ENCODE measurements around the genes RAB17 and ESPNL.

GRCh38 chr2:237334512-237334992 lies 79.4 kb downstream of the COL6A3 start:
- PRO-cap, 3 experiments: no peak in any of the 3 experiments
- RAMPAGE, long total RNA, 4 experiments: no peak in any of the 4 experiments
- RRBS: no CpG with 5 or more reads among the region's 13 CpGs

DNA sequence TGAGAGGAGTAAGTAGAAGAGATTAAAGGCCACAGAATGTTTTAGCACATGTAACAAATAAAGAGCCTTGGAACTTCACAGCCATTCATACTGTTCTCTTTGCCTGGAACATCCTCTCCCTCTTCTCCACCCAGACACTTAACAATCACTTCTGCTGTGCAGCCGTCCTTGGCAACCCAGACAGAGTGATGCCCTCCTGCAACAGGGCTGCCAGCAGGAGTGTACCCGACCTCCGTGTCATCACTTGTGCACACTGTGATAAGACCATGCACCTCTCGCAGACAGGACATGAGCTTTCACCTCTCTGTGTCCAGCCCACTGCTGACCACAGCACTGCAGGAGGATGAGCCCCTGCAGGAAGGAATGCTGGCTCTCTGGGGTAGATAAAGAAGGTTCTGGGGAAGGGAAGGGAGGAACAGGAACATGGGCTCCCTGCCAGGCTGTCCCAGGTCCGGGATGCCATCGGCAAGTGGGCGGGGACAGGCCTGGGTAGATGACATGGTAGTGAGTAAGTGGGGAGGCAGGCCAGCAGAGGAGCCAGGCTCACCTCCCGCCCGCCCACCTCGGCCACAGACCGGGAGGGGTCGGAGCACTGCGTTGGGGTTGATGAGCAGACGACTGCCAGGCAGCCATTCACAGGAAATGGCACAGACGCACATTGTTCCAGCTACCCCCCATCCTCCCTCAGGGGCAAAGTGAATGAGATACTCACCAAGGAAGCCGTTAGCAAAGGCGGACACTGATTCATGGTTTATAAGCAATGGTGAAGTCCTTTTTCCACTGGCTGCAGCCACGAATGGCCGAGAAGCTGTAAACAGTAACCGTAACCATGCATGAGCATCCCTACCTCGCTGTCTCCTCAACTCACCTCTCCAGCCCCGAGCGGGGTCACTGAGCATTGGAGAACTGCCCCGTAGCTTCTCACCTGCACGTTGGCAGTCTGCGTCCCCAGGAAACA lies 18.7 kb upstream of the COL6A3 start:
- PRO-cap, 3 experiments: no peak in any of the 3 experiments
- RAMPAGE, long total RNA, 4 experiments: no peak in any of the 4 experiments
- RRBS: no CpG with 5 or more reads among the region's 26 CpGs

DNA sequence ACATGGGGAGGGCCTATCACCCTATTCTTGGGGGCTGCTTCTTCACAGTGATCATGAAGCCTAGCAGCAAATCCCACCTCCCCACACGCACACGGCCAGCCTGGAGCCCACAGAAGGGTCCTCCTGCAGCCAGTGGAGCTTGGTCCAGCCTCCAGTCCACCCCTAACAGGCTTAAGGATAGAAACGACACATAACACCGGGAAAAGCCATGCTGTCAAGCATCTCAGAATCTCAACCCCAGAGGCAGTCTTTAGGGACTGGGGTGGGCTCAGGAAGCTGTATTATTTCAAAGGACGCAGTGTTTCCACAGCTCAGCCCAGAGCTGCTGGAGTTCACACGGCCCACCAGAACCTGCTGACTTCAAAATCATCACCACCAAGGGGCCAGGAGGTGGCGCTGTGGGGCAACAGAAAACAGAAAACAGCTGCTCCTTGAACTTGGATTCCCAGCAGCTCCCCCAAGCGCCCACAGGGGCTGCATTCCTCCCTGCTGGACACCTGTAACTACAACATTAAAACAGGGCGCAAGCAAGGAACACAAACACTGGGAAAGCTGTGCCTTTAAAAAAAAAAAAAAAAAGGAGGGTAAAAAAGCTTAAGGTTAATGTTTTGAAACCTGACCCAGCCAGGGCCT lies 25.6 kb downstream of the MLPH start:
- PRO-cap, 3 experiments: no peak in any of the 3 experiments
- RAMPAGE, long total RNA, 4 experiments: no peak in any of the 4 experiments
- RRBS: no CpG with 5 or more reads among the region's 9 CpGs

DNA sequence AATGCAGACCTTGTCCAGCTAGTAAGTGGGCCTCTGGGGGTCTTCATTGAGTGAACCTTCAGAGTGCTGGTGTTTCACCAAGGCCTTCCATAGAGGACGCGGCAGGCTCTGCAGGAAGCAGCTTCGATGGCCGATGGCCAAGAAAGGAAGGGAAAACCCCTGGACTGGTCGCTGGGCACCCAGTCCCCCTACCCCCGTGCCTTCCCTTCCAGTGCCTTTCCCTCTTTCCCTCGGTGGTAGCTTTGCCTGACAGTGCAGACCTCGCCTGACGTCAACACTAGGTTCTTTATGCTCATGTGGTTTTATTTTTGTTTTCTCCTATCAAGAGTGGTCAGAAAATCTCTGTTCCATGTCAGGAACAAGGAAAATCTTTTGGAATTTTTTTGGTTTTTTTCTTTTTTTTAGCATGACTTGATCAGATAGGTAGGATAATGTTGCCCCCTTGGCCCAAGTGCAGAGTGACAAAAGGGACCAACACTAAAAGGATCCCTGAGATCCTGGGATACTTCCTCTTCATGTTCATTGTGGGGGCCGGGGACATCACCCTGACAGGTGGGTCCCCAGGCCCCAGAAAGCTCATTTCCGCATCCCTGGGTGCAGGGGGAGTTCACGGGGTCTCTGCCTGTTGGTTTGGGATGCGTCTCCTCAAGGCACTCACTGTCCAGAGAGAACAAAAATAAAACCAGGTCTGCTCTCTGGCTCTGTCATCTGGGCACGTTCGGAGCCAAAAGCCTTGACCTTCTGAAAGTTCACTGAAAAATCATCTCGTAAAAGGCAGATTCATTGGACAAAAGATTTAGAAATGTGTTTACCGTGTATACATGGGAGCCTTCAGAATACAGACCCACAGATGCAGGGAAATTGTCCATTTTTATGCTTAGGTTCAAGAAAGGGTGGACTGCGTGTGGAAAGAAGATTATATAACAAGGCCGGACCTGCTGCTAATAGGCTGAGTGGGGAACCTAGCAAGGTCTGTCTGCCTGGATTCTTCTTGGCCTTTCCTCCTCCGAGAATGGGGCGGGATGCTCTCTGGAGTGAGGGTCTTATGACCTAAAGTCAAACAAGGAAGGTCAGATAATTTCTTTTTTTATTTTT lies 26.5 kb downstream of the MLPH start:
- PRO-cap, 3 experiments: no peak in any of the 3 experiments
- RAMPAGE, long total RNA, 4 experiments: no peak in any of the 4 experiments
- RRBS: no CpG with 5 or more reads among the region's 21 CpGs

DNA sequence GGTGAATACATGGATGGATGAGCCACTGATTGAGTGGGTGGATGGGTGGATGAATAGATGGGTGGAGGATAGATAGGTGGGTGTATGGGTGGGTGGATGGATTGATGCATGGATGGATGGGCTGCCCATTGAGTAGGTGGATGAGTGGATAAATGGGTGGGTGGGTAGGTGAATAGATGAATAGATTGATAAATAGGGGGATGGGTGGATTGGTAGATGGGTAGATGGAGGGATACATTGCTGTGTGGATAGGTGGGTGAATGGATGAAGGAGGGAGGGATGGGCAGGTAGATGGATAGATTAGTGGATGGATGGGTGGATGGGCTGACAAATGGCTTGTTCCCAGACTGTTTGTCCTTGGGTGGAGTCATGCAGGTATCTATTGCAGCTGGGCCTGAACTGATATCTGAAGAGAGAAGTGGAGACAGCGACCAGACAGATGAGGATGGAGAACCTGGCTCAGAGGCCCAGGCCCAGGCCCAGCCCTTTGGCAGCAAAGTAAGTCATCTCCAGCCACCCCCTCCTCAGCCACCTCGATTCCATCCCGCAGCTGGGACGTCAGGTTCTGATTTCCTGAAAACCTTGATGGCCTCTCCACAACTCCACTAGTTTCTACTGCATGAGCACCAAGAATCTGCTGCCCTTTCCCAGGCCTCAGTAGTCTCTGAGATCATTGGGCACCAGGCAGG lies 31.2 kb downstream of the MLPH start:
- PRO-cap, 3 experiments: no peak in any of the 3 experiments
- RAMPAGE, long total RNA, 4 experiments: no peak in any of the 4 experiments
- RRBS: no CpG with 5 or more reads among the region's 4 CpGs

- PRO-cap, 3 experiments: no peak in any of the 3 experiments
- RAMPAGE, long total RNA, 4 experiments: no peak in any of the 4 experiments
- RRBS: no CpG with 5 or more reads among the region's 6 CpGs
These were observed 26.6 kb upstream of the PRLH start for GRCh38 chr2:237539769-237540217.

DNA sequence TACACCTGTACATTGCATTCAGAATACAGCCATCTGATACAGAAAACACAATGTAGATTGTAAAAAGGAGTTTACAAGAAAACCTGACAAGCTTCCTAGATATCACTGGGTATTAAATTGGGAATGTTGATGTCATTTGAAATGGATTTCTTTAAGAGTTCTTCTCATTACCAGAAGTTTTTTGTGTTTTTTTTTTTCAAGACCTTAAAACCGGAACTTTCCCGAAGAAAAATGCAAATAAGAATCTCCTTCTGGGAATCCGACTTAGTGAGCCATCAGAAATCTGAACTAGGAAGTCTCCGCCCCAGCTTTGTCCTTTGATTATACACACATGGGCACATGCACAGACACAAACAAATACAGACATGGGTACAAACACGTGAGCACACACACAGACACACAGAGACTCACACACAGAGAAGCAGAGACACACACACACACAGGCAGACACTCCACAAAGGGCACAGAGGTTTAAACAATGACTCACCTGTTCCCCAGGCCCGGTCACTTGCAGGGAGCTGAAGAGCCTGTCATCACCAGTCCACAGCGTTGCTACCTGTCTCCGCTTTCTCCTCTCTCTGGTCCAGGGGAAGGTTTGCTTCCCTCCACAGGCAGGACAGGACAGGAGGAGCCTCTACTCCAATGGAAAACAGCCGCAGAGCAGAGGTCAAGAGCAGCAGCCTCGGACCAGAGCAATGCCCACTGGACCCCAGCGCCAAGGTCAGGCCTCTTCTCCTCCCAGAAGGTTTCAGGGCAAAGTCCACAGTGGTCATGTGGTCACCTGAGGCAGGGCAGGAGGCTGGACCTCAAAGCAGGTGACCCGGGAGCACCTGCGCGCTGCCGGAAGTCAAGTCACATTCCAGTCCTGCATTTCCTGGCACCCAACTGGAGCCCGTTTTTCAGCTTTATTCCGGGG lies at the start of gene RAB17:
RAB17 (minus strand) TSS at position 755 of the 916 bp plus-strand sequence.
- PRO-cap, 3 experiments: no peak in any of the 3 experiments
- RAMPAGE, long total RNA, 4 experiments: no peak in any of the 4 experiments
- RRBS: 7% methylated on average over 3 of the region's 17 CpGs

DNA sequence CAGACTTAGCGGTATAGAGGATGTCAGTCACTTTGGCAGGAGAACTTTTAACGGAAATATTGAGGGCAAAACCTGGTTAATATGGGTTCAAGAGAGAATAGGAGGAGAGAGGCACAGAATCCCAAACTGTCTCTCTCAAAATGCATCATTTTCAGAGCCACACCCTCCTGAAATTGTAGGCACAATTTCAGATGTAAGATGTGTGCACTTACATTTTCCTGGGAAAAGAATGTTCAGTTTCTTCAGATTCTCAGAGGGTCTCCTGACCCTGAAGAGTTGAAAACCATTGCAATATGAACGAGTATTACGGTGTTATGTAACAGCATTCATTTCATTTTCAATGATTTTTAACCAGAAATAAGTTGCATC lies 76.5 kb upstream of the RBM44 start:
- PRO-cap, 3 experiments: no peak in any of the 3 experiments
- RAMPAGE, long total RNA, 4 experiments: no peak in any of the 4 experiments
- RRBS: no CpG with 5 or more reads among the region's 4 CpGs

GRCh38 chr2:237742466-237743056 lies 56.0 kb upstream of the RBM44 start:
- PRO-cap, 3 experiments: no peak in any of the 3 experiments
- RAMPAGE, long total RNA, 4 experiments: no peak in any of the 4 experiments
- RRBS: no CpG with 5 or more reads among the region's 7 CpGs

- PRO-cap, 3 experiments: no peak in any of the 3 experiments
- RAMPAGE, long total RNA, 4 experiments: start-site peak on the plus strand in 2 of 4 experiments, at chr2:237762823-237763523 at its widest, 11 to 79 reads per replicate
- RRBS: no CpG with 5 or more reads among the region's 17 CpGs
These were observed 35.7 kb upstream of the RBM44 start for GRCh38 chr2:237762367-237763733.

DNA sequence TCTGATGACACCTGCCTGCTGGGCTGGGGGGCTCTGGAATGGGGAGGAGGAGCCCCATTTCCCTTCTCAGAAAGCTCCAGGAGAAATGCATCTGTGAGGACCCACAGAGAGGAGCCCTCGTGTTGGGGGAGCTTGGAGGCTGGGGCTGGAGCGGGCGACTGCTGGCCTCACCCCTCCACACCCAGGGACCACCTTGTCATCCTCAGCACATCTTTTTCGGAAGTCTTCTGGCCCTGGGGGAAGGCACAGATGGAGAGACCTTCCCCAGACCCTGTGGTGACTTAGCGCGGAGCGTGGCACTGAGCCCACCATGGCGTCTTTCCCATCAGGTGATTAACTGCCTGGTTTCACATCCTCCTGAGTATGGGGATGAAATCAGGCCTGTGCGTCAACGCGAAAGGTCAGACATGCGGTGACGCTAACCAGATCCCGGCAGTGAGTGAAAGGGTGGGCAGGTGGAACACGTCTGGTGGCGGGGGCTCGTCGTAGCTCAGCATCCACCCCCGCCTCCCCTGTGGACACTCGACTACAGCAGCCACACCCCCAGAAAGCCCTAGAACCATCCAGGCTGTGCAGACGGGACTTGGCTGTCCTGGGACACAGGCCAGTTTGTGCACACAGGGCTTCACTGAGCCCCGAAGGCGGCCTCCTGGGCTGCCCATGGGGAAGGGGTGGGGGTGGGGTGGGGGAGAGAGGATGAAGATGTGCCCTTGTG lies 27.2 kb downstream of the RAMP1 start:
- PRO-cap, 3 experiments: peak in 2 of 3 experiments; most common plus-strand start position 575 of the sequence (in 2); most common minus-strand start position 273 of the sequence (in 1)
- RAMPAGE, long total RNA, 4 experiments: no peak in any of the 4 experiments
- RRBS: no CpG with 5 or more reads among the region's 23 CpGs

DNA sequence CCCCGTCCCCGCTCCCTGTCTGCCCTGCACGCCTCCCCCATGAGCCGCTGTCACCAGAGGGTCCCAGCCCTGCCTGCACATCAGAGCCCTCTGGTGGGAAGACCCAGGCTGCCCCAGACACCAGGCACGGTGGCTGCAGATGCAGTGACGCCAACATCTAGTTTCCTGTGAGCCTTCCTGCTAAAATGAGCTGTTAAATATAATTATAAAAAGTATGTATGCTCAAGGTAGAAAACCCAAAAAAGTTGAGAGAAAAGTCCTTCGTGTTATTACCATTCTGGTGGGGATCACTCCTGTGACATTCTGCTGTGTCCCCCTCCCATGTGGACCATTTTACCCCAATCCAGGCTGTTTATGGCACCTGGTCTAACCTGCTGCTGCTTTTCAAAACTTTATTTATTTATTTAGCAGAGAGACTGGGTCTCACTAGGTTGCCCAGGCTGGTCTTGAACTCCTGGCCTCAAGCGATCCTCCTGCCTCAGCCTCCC lies 43.3 kb downstream of the RAMP1 start:
- PRO-cap, 3 experiments: no peak in any of the 3 experiments
- RAMPAGE, long total RNA, 4 experiments: no peak in any of the 4 experiments
- RRBS: no CpG with 5 or more reads among the region's 8 CpGs

- PRO-cap, 3 experiments: no peak in any of the 3 experiments
- RAMPAGE, long total RNA, 4 experiments: no peak in any of the 4 experiments
- RRBS: 59% methylated on average over 5 of the region's 28 CpGs
These were observed 10.4 kb upstream of the UBE2F start for GRCh38 chr2:237956333-237956809.

- PRO-cap, 3 experiments: no peak in any of the 3 experiments
- RAMPAGE, long total RNA, 4 experiments: no peak in any of the 4 experiments
- RRBS: no CpG with 5 or more reads among the region's 6 CpGs
These were observed 2.7 kb downstream of the SCLY start for GRCh38 chr2:238063426-238063990.

GRCh38 chr2:238099819-238100810 lies at the start of gene ESPNL:
Gene ESPNL, plus strand, starts transcription at chr2:238100340.
- PRO-cap, 3 experiments: no peak in any of the 3 experiments
- RAMPAGE, long total RNA, 4 experiments: no peak in any of the 4 experiments
- RRBS: 80% methylated on average over 13 of the region's 45 CpGs

DNA sequence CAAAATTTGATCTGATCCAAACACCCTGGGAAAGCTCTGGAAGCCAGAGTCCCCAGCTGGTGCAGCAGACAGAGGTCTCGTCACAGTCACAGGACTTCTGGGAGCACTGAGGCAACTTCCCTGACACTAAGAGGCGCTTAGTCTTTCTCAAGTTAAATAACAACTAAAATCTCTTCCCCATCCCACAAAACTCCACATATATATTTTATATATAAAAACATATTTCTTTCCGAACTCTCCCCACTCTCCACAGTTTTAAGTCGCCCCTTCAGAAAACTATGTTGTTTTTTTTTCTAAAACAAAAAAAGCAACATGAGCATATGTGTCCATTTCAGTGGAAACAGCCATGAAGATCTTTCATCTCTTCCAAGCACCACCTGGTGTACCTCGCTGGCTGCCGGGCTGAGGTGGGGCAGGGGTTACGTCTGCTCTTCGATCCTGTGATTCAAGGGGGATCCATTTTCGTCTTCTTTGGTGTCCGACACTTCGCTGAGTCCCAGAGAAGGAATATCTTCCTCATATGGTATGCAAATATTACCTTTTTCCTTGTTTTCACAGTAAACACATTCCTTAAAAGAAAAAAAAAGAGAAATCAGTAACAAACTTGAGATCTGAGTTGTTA lies 6.2 kb upstream of the HES6 start:
- PRO-cap, 3 experiments: no peak in any of the 3 experiments
- RAMPAGE, long total RNA, 4 experiments: no peak in any of the 4 experiments
- RRBS: no CpG with 5 or more reads among the region's 11 CpGs

GRCh38 chr2:238256449-238257290 lies 16.8 kb upstream of the HES6 start:
- PRO-cap, 3 experiments: no peak in any of the 3 experiments
- RAMPAGE, long total RNA, 4 experiments: no peak in any of the 4 experiments
- RRBS: 25% methylated on average over 6 of the region's 22 CpGs

DNA sequence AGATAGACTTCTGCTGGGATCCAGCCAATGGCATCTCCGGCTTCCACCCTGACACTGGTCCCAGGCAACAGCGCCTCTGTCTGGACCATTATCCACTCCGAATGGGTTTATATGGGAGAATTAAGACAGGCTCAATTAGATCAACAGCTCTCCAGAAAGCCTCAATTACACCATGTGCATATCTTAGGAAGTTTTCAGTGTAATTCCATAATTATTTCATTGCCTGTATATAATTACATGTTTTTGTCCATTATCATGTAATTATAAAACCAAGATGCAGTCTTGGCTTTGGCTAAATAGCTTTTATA lies 23.3 kb downstream of the PER2 start:
- PRO-cap, 3 experiments: no peak in any of the 3 experiments
- RAMPAGE, long total RNA, 4 experiments: no peak in any of the 4 experiments
- RRBS: no CpG with 5 or more reads among the region's 3 CpGs

DNA sequence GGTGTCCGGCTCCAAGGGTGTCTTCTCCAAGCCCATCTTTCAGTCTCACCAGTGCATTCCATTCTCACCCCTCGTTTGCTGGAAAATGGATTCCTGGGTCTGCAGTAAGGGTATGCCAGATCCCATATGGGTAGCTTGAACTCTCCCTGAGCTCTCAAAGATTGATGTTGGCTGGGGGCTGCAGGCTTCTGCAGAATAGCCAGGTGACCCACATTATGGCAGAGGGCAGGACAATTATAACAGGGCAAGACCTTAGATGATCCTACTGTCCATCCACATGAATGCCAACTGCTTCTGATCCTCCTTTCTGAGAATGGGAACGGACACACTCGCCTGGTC lies 144.3 kb upstream of the TWIST2 start:
- PRO-cap, 3 experiments: no peak in any of the 3 experiments
- RAMPAGE, long total RNA, 4 experiments: no peak in any of the 4 experiments
- RRBS: no CpG with 5 or more reads among the region's 4 CpGs

DNA sequence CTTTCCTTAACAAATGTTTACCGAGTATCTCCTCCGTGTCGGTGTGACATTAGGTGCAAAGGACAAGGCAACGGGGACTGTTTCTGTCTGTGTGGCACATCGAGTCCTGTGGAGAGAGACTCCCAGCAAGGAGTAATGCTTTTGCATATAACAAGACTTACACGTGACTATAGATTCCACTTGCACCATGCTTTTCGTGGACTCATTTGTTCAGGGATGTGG lies 120.5 kb upstream of the TWIST2 start:
- PRO-cap, 3 experiments: no peak in any of the 3 experiments
- RAMPAGE, long total RNA, 4 experiments: no peak in any of the 4 experiments
- RRBS: no CpG with 5 or more reads among the region's 7 CpGs

All from adrenal gland (tissue), 7 donors.